ENCODE measurements around the genes PIK3R4 and TOPBP1.

DNA sequence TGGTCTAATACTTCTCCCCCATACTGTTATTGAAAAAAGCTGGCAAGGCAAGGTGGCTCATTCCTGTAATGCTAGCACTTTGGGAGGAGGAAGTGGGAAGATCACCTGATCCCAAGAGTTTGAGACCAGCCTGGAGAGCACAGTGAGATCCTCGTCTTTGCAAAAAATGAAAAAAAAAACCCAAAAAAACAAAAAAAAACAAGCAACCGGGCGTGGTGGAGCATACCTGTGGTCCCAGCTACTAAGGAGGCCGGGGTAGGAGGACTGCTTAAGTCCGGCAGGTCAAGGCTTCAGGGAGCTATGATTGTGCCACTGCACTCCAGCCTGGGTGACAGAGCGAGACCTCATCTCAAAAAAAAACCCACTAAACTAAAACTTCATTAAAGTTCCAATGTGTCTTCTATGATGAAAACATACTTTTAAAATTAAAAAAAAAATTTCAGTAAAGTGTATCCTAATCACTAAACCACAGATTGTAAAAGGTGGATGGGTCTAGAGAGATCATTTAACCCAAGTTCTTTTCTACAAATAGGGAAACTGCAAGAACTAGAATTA lies 1.1 kb downstream of the MBD4 start:
- PRO-cap, 8 experiments, result no peak in any of the 8 experiments

DNA sequence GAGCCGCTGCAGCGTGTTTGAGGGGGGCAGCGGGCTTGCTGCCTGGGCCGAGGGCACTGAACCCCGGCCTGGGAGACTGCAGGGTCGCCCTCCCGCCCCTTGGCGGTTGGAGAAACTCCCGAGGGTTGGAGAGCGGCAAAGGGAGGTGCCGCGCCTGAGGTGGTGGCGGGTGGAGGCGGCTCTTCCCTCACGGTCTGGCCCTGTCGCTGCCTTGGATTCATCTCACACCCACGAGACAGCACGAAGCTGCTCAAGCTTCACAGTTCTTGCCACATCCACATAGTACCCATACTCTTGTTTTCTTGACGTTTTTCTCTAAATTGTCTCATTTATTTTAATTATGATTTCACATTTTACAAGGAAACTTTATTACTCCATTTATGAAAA lies 398 bp downstream of the IFT122 start:
- PRO-cap, 8 experiments, result peak in 8 of 8 experiments; most common plus-strand start position 203 of the sequence (in 6); most common minus-strand start position 224 of the sequence (in 6)

- PRO-cap, 8 experiments, result no peak in any of the 8 experiments
Measured at GRCh38 chr3:129513533-129513902, 14.9 kb upstream of the RHO start.

DNA sequence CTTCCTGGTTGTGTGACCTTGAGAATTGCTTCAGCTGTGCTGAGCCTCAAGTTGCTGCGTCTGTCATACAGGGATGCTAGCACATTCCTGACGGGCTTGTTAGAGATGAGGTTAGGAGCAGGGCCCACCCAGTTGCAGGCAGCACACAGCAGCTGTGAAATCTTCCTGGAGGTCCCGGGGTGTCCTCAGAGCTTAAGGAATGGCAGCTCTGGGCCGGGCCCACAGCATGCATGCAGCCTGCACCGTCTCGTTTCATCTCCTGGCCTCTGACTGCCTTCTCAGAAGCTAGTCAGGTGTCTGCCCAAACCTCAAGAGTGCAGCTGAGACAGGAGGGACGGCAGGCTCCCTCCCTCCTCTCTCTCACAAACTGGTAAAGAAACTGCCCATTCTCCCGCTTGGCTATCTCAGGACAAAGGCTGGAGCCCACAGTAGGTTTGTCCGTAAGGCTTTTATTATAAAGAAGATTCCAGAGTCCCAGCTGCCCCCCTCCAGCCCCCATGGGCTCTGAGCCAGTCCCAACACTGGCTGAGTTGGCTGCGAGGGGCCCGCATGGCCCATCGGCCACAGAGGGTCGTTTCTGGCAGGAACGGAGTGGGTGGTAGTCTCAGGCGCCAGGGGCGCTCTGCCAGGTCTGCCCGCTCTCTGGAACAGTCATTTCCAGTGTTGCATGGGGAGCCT lies 11.9 kb downstream of the H1-8 start:
- PRO-cap, 8 experiments, result no peak in any of the 8 experiments

DNA sequence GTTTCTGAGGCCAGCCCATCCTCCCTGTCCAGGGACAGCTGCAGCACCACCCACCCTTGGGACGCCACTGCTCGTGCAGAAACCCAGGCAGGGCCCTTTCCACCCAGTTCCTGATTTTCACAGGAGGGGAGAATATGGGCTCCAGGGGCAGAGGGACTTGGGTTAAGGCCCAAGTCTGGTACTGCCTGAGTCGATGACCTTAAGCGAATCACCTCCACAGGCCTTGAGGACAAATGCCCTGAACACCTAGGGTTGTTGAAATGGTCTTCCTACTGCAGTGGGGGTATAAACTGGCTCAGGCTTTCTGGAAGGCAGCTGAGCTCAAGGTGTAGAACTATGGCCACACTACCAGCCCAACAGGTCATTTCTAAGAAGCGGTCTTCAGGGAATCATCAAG lies 23.5 kb downstream of the PLXND1 start:
- PRO-cap, 8 experiments, result no peak in any of the 8 experiments

DNA sequence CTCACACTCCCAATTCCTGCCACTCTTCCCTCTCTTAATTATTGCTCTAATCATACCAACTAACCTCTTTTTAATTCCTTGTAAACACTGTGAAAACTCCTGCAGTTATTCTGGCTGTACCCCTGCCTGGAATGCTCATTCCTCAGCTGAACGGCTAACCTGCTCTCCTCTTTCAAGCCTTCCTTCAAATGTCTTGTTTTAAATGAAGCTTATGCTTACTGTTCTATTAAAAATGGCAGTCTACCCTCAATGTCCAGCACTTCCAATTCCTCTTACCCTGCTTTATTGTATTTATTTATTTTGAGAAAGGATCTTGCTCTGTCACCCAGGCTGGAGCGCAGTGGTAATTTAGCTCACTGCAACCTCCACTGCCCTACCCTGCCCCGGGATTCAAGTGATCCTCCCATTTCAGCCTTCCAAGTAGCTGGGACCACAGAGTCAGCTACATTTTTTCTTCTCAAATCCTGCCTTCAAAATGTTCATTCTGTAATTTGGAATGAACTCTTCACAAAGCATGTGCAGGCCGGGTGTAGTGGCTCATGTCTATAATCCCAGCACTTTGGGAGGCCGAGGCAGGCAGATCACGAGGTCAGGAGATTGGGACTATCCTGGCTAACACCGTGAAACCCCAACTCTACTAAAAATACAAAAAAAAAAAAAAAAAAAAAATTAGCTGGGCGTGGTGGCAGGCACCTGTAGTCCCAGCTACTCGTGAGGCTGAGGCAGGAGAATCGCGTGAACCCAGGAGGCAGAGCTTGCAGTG lies 114.8 kb upstream of the PLXND1 start:
- PRO-cap, 8 experiments, result no peak in any of the 8 experiments

GRCh38 chr3:129892576-129893260 lies 793 bp downstream of the TMCC1 start:
- PRO-cap, 8 experiments, result peak in 5 of 8 experiments; most common plus-strand start chr3:129893033 (in 5); most common minus-strand start chr3:129892713 (in 1)

DNA sequence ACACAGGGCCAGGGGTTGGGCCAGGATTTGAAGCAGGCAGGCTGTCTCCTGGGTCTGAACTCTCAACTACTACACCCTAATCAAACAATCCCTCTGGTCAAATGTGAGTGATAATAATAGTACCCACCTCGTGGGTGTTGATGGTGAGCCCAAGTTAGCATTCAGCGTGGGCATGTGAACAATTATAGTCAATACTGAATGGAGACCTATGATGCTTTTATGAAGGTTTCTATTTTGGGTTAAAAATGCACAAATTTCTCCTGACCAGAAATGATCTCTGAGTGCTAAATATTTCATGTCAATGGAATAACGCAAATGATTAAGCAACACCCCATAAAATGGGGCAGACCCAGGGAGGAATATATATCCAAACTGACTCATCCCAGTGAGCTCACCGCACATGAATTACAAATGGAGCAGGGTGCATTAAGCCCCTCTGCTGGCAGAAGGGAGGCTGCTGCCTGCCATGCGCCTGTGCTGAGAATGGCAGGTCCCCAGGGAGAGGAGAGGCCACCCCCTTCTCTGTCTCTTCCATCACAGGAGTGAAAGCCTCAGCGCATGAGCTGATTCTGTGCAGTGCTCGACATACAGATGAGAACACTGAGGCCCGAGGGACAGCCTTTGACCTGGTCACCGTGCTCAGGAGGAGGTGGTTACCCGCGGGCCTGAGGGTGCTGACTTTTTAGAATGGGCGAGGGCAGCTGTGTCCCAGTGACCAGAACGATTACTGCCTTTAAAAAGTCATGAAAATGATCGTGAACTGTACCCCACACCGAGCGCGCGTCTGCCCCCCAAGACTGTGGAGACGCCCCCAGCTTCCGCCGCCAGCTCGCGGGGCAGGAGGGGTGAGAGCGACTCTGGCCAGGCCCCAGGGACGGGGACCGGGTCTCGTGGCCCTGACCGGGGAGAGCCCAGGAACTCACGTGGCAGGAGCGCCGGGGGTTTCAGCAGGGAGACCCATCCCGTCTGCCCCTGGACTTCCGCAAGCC lies 29.0 kb downstream of the ALG1L2 start:
- PRO-cap, 8 experiments, result no peak in any of the 8 experiments

DNA sequence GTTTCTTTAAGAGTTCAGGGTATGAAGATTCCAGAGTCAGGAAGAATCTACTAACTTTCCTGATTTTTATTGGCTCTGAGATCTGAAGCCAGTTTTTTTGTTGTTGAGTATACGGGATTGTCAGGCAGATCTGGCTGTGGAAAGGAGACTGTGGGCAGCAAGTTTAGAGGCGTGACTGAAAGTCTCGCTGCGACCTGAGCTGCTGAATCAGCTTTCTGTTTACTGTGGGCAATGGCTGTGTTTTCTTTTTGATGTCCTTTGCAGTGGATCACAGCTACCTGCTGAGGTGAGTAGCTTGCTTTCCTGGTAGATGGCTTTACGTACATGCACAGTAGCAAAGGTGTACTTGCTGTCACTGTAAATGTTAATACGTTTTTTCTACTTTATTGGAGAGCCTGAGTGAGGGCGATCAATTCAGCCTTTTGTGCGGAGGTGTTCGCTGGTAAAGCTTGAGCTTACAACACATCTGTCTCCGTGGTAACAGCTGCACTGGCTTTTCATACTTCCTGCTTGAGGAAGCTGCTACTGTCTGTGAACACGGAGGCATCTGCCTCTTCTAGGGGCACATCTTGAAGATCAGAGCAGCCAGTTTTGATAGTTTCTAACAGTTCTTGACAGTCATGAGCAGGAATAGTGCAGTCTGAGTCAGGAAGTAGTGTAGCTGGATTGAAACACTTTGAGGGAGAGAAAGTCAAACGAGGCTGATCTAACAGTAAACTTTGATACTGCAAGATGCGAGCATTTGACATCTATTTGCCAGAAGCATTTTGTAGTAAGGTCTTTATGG lies 97.9 kb downstream of the ALG1L2 start:
- PRO-cap, 8 experiments, result peak in 5 of 8 experiments; most common plus-strand start position 522 of the sequence (in 4)

DNA sequence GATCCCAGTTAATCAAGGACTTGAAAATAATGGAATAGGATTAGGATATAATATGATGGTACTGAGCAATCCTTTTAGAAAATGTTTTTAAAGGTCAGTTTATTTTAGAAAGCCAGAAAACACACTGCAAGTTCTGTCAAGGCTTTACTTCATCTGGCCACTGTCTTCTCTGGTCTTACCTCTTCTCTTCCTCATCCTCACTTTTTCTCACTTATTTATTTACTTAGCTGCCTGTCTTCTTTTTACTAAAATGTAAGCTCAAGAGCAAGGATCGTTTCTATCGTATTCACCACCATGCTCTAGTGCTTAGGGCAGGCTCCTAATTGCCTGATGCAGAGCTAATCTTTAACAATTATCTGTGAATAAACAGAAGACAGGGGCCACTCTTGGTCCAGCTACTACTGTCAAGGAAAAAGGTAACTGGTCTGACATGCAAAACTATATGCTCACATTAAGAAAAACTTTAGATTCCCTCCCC lies 17.6 kb downstream of the PIK3R4 start:
- PRO-cap, 8 experiments, result no peak in any of the 8 experiments

DNA sequence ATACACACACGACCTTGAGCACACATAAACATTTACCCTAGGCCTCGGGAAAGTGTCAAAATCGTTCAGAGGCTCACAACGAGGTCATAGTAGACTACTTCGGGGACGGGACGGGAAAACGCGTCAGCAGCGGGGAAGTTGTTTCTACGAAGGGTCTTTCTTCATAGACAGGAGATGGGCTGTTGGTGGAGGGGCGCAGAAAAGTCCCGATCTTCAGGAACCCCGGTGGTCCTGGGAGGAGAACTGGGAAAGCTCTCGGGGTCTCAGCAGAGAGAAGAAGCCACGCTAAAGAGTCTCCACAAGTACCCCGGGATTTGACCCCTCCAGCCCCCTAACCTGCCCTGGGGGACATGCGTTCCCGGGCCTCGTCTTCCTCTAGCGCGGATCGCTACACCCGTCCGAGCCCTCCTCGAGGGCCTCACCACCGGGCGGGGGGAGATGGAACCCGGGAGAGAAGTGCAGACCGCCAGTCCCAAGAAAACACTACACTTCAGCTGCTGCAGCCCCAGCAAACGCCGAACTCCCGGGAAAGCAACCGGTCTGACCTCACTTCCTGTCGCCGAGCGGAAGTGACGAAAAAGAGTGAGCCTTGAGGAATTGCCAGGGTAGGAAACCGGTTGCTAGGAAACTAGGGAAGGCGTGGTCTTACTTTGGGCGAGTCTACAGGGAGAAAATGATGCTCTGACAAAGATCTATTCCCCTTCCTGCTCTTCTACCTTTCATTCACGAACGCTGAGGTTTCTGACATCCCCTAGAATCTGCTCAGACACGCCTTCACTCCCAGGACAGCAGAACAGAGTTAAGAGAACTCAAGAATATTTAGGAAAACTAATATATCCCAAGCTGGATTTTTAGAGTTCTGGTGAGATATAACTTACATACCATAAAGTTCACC lies at the start of gene PIK3R4:
PIK3R4 (minus strand) TSS at position 548 of the 895 bp plus-strand sequence.
- PRO-cap, 8 experiments, result peak in 8 of 8 experiments; most common plus-strand start position 695 of the sequence (in 7); most common minus-strand start position 485 of the sequence (in 6)

GRCh38 chr3:131025476-131025902 lies 1.1 kb downstream of the ASTE1 start:
- PRO-cap, 8 experiments, result no peak in any of the 8 experiments

GRCh38 chr3:131331773-131331972 lies 49.9 kb upstream of the NUDT16 start:
- PRO-cap, 8 experiments, result no peak in any of the 8 experiments

DNA sequence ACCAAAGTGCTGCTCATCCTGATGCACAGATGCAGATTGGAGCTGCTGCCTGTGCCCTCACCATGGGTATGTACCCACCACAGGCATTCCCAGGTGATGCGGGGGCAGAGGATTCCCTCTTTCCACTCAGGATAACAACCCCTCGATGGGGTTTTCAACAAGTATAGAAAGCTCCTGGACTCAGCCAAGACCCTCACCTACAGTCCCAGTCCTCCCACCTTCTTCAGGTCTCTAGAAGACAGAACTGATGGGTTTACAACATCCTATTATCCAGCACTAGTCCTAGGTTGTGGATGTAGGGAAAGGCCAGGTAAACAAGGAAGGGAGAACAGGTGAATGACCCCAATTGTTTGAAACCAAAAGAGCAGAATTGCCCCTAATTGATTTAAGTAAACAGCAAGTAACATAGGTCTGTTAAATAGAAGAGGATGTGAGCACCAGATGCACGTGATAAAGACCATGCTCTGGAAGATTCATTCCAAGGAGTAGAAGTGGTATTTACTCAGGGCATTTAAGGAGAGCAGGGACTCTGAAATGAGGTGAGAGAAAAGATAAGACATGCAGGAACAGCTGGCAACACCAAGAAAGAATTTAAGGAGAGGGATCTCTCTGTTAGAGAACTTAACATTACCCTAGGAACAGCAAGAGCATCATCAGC lies 6.1 kb downstream of the NUDT16 start:
- PRO-cap, 8 experiments, result no peak in any of the 8 experiments

- PRO-cap, 8 experiments, result no peak in any of the 8 experiments
Measured at GRCh38 chr3:132283373-132284105, 33.7 kb upstream of the ACP3 start.

DNA sequence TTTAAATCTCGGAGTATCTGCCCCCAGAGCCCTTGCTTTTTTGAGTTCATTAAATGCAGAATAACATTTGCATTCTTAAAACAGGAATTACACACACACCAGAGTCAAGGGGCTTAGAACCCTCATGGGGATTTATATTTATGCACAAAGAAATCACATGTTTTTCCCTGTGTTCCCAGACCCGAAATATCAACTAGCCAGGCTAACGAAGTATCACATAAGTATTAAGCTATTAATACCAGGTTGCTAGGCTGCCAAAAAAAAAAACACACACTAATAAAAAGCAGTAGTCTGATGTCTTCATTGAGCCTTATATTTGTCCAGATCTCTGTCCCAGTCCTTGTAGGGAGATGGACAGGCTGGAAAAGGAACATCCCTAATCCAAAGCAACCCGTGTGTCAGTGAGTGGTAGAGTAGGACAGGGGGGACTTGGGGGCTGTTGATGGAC lies 103.6 kb upstream of the BFSP2 start:
- PRO-cap, 8 experiments, result no peak in any of the 8 experiments

GRCh38 chr3:133403618-133403877 lies 3.7 kb downstream of the BFSP2 start:
- PRO-cap, 8 experiments, result no peak in any of the 8 experiments

DNA sequence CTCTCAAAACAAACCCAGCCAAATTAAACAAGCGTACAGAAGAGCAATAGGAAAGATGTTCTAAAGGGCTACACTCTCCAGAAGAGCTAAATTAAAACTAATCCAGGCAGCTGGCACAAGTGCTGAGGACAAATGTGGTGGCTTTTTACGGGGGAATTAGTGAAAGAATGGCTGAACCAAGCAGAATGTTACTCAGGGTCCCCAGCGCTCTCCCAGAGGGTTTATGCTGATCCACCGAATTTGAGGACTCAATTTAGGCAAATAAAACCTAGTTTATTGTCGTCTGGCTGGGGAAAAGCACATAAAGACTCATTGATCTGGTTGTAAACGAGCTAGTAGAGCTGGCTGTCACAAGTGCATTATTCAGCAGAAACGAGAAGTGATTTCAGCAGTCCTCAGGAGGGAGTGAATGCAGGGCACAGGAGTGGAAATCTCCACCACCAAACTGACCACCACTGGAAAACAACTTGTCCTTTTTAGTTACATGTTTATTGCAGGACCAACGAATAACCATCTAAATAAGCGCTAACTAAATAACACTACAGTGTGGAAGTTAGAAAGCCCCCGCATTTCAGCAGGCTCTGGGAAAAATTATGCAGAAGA lies 13.6 kb downstream of the BFSP2 start:
- PRO-cap, 8 experiments, result no peak in any of the 8 experiments

DNA sequence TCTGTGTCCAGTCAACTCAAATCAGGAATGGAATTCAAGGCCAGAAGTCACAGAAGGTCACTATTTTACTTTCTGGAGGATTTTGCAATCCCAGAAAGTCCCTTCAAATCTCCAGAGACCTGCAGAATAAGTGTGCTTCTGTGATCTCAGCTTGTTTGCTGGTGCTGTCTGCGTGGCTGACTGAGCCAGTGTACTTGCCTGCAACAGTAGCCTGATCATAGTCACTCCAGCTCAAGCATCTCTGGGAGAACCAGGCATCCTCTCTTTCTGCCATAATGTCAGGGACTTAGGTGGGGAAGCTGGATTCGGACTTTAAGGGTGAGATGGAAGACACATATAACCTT lies 69.6 kb downstream of the BFSP2 start:
- PRO-cap, 8 experiments, result no peak in any of the 8 experiments

- PRO-cap, 8 experiments, result peak in 8 of 8 experiments; most common plus-strand start chr3:133662024 (in 8); most common minus-strand start chr3:133661967 (in 6)
Measured at GRCh38 chr3:133660994-133662284, at the start of gene TOPBP1. TSS of gene TOPBP1 (minus strand) at chr3:133661941.

Data from peripheral blood mononuclear cell (primary cell).